Foreskin fibroblast (primary cell): ENCODE results near the genes WARS2, HSD3B2 and REG4.

DNA sequence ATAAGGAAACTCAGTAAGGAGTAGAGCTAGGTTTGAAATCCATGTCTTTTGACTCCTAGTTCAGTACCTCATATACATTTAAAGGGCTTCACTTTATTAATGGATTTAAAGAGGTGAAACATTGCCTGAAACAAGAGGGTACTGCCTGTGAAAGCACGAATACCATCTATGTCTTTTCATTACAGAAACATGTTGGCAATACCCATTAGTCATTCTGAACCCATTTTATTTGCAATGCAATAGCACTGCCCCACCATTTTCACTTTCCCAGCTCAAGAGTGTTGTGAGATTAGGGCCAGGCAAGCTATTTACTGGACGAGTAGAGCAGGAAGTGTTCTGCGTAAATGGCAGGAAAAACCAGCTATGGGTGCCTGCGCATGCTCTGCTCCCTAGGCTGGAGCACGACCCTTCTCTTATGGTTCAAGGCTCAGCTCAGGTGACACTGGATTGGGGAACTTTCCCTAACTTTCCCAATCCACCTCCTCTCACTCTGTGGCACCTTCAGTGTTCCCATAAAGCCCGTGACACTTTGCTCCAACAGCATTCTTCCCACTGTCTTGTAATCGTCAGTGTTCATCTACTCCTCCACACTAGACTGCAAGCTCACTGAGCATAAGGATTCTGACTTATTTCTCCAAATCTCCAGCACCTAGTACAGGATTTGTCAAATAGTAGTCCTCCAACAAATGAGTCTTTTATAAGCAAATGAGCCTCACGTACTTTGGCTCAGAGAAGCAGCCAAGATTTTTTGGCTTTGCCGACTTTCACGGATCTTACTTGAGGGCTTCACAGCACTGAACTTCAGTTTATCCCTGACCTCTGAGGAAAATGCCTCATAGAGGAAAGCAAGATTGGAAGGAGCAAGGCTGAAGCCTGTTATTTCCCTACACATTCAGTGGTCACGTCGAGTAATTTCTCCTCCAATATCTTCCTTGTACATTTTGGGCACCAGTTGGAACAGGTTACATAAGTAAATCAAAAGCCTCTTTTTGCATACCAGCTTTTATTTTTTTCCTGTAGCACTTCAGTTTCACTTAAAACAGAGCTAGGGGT is 3.5 kb upstream of the MAN1A2 start:
- RRBS, result no CpG with 5 or more reads among the region's 12 CpGs

- RRBS, result 61% methylated on average over 2 of the region's 11 CpGs
Observed at GRCh38 chr1:117599876-117600316, 6.0 kb upstream of the TENT5C start.

DNA sequence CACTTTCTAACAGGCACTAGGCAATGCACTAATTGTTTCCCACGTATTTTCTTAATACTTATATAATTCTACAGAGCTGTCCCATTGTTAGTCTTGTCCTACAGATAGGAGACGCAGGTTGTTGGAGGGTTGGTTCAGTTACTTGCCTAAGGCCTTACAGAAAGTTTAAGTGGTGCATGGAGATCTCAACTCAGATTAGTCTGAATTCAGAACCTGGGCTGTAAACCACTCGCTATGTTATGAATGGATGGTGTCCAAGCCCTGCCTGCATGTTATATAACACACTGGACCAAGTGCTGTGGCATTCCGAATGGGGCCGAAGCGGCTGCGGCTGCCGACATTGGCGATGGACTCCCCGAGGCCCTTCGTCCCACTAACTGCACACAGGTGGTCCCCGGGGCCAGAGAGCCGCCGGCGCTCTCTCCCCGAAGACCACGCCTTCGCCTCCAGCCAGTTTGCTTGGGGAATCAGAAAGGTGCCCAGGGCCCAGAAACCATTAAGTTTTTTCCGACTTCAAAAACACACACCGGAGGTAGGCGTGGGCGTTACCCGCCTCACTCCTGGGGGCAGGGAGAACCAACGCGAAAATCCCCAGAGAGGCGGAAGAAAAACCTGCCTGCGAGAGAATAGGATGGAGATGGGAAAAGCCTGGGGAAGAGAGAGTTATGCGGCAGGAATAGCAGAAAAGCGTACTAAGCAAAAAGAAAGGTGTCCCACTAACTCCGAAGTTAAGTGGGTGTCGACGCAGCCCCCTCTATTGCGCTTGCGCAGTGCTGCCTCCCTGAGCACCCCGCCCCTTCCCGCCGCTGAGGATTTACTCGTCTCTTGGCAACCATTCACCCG is 597 bp upstream of the TENT5C start:
- RRBS, result 2% methylated on average over 2 of the region's 39 CpGs

DNA sequence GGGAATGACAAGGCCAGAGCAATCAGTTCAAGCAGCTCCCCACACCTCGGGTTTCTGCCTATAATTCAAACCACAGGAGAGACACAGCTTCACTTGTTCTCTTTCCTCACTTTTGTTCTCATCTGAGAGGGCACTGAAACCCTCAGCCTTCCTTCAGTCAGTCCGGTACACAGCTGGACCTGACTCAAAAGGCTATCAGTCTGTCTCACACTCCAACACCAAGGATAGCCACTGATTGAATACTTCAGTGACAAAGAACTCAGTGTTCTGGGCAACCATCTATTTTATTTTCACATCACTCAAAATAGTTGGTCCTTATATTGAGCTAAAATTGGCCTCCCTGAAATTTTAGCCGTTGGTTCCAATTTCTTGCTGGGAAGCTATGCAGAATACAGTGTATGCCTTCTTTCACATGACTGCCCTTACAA is 70.2 kb downstream of the TENT5C start:
- RRBS, result no CpG with 5 or more reads among the region's 3 CpGs

DNA sequence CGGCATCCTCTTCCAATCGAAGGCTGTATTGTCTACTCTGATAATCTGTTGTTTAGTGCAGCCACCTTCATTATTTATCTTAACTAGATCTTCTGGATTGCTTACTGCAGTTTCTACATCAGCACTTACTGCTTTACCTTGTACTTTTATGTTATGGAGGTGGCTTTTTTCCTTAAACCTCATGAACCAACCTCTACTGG is 129.3 kb downstream of the GDAP2 start:
- RRBS, result no CpG with 5 or more reads among the region's 2 CpGs

- RRBS, result no CpG with 5 or more reads among the region's 12 CpGs
Observed at GRCh38 chr1:117928645-117929129, 734 bp downstream of the GDAP2 start.

DNA sequence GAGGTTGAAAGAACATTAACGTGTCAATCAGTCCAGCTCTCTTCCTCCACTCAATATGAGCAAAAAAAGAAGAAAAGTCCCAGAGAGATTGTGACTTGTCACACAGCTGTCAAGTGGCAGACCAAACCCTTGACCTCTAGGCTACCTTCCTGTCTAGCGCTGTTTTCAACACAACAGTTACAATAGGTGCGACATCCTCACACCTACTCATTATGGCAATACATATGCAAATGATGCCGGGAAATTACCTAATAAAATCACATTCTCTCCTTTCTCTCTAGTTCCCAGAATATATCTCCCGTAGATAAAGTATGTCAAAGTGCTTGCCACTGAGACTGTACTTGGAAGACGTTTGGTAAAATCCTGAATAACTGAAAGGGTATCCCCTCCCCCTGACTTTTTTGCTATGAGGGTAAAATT is 988 bp downstream of the WARS2 start:
- RRBS, result no CpG with 5 or more reads among the region's 6 CpGs

DNA sequence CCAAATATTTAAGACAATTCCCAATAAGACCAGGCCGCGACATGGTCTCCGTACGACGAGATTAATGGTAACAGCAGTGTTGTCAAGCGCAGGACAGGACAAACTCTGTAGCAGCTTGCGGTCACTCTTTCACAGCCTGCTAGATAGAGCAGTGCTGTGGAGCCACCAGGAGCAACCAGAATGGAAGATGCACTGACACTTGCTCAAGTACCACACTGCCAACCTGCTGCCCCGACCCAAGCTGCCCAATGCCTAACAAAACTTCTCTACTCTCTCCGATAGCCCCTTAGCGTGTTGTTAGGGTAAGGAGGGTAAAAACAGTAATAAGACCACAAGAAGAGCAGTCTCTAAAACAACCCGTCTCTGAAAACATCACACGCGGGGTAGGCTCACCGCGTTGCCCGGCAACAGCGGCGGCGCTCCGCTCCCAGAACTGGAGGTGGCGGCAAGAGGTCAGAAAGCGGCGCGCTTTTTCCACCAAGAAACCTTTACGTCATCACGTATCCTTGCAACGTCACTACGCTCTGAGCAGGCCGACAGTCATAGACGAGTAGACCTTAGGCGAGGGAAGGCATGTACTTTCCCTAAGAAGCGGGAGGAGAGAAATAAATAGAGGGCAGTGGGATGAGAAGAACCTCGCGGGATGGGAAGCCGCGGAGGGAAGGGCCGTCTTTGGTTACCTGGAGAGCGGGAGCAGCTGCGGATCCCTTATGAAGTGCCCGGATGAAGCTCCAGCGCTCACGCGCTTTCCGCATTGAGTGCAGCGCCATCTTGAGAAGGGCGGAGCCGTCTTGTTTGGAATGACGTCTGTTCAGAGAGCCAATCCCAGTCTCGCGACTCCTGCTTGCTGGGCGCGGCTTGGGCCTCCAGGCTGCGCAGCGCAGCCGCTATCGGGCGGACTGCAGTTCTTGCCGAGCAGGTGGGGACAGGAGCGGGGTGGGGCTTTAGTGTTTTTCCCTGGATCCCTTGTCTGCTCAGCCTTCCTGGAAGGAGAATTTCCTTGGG is at the start of gene WARS2:
Gene WARS2 (minus strand): TSS at position 779 of the 1,005 bp plus-strand sequence.
- RRBS, result no CpG with 5 or more reads among the region's 59 CpGs

GRCh38 chr1:119414825-119415681 is at the start of gene HSD3B2:
Gene HSD3B2, plus strand, starts transcription at chr1:119415150.
- RRBS, result no CpG with 5 or more reads among the region's 5 CpGs

DNA sequence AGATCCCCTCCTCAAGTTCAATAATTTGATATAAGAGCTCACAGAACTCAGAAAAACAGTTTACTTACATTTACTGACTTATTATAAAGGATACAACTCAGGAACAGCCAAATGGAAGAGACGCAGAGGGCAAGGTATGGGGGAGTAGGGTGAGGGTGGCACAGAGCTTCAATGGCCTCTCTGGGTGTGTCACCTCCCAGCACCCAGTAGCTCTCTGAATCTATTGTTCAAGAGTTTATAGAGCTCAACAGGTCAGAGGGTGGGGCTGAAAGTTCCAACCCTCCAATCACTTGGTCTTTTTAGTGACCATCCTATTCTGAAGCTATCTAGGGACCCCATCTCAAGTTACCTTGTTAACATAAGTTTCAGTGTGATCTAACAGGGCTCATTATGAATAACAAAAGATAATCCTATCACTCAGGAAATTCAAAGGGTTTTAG is 31.1 kb upstream of the ZNF697 start:
- RRBS, result no CpG with 5 or more reads among the region's 1 CpG

DNA sequence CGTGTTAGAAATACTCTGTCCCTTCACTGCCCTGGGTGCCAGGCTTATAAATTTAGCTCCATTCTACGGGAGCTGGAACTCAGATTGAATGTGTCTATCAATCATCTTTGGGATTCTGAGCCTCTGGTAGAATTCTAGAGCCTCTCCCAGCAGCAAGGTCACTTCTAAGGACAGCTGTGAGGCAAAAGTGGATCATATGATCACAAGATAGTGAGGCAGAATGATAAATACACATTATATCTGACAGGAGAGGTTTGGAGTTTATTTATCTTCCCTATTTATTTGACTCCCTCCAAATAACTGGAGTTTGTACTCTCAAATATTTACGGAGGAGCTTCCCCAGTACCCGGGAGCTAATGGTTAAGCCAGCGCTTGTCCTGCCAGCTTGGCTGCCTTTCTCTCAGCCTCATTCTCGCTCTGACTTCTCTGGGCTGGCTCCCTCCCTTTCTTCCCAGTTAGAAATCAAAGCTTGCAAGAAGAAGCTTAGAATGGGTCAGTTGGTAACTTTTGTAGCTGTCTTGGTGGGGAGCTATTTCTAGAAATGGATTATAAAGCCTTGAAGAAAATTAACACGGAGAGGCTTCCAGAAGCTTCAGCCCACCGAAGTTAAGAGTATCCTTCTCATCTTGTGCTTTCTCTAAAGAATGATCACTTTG is 2.3 kb downstream of the HMGCS2 start:
- RRBS, result no CpG with 5 or more reads among the region's 8 CpGs

DNA sequence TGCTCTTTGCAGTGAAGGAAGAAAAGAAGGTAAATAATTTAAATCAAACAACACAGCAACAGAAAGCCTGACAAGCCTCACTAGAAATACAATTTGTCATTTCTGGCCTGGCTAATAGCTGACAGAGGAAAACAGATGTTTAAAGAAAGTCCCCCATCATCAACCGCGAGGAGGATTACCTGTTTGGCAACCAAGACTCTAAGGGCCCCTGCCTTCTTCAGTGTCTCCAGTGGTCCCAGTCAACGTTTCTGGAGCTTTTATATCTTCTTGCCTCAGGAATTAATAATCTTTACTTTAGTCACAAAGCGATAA is at the start of gene REG4:
Gene REG4 (minus strand): TSS at position 231 of the 312 bp plus-strand sequence.
- RRBS, result no CpG with 5 or more reads among the region's 4 CpGs

DNA sequence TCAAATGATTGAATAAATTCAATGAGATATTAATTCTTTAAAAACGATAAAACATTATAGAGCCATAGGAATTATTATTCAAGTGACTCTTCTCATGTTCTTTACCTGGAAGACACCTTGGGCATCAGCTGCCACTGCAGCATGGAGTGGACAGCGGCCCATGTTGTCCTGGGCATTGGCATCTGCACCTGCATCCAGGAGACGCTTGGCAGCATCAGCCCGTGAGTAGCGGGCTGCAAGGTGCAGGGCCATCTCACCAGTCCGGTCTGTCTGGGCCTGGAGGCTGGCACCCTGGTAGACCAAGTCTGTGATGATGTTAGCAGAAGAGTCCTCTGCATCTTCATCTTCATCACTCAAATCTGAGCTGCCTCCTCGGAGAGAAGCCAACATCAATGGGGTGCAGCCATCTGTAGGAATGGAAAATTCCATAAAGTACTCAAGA is 22.9 kb upstream of the ADAM30 start:
- RRBS, result no CpG with 5 or more reads among the region's 7 CpGs

DNA sequence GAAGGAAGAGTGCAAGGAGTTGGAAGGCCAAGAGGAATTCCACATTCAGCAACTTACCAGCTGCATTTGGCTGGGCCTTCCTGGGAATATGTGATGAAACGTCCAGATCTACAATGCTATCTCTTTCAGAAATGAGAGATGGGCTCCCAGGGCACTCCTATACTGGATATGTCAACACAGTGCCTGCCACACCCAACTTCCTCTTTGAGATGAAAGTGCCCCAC is 31.0 kb upstream of the NOTCH2 start:
- RRBS, result no CpG with 5 or more reads among the region's 1 CpG

- RRBS, result no CpG with 5 or more reads among the region's 15 CpGs
Observed at GRCh38 chr1:120277576-120277945, 101.2 kb upstream of the SEC22B start.

DNA sequence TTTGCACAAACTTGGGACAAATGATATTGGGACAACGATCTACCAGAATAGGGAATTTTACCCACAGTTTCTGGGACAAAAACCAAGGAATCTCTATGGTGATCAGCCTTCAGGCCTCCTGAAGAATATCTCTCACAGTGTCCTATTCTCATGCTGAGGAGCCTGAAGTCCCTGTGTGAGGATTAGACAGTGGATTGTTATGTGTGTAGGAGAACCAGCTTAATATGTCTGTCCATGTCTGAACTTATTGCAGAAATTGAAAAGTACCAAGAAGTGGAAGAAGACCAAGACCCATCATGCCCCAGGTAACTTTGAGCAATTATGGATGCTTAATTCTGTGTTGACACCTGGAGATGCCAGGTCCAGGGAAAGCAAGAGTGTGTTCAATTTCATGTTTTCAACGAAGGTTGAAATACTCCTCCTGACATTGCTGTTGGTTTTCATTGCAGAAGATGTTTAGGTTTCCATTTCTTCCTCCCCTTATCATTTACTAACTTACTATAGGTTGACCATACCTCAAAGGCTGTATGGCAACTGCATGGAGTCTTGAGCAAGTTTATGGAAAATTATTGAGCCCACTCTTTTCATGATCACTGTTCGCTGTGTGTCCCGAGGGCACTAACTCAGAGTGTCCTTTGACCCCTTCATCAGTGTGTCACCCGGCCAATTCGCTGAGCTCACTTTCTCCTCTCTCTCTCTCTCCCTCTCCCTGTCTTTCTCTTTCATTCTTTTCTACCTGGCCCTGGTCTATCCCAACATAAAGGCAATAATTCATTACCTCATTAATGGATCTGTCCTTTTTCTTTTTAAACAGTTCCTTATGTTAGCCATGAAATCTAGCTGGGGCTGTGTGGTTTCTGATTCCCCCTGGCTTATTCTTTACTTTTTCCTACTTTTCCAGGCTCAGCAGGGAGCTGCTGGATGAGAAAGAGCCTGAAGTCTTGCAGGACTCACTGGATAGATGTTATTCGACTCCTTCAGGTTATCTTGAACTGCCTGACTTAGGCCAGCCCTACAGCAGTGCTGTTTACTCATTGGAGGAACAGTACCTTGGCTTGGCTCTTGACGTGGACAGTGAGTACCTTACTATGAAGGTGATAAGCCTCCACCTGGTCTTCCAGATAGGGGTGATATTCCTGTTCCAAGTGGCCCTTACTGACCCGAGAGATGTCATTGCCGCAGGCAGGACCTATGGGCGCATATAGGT is 47.5 kb downstream of the NBPF8 start:
- RRBS, result no CpG with 5 or more reads among the region's 11 CpGs

DNA sequence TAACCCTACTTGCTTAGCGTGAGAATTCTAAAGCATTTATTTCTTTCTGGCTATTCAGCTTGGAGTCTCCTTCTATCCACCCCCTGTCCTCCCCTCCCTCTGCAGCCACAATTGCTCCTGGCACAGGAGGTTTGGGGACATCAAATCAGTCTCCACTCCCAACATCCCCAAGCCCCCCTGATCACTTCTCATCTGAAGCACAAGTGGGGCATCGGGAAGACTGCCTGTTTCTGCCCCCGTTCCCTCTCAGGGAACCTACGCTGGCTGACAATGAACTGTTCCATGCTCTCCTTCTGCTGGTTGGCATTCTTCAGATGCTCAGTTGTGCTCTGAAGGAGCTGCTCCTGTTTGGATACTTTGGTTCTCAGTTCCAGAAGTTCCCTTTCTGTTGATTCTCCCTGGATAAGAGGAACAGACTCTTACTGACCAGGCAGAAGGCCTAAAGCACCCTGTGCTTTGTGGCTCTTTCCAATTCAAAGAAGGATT is 76.9 kb downstream of the NBPF8 start:
- RRBS, result no CpG with 5 or more reads among the region's 4 CpGs

DNA sequence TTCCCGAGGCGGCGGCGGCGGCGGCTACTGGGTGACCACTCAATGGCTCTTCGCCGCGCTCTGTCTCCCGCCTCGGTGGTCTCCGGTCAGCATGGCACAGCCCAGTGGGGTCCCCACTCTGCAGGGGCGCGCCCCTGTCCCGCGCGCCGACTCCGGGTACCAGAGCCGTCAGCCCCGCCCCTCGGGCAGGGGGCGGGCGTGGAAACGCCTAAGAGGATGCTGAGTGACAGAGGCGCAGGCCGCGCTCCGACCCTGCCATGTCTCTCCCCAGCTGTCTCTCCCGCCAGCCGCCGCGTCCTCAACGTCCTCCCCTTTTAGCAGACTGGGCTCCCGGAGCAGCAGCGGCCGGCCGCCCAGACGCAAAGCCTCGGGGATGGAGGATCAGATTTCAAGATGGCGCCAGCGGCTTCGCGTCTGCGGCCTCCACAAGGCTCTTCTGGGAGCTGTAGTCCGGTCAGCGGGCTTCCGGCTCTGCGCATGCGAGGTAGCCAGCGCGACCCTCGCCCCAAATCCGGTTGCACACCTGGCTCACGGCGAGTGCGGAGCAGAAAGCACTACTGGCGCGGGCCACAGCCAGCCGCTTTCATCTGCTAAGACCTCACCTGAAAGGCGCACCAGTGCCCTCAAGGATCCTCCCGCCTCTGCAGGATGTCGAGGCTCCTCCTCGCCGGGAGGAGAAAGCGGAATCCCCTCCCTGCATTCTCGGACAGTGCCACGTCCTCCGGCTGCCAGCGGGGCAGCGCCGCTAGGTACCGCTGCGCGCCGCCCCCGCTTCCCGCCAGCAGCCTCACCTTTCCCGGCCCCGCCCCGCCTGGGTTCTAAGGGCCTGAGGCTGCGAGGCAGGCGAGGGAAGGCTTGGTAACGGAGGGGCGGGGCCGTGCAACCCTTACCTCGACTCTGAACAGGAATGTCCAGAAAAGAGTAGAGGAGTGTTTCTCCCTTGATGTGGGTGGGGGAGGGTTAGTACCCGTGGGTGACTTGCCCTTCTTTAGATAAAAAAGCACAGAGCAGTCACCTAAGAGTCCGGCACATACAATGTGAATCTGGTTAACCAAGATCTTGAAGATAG is 143.7 kb downstream of the NBPF8 start:
- RRBS, result no CpG with 5 or more reads among the region's 89 CpGs

GRCh38 chr1:120665017-120665723 is 58.6 kb upstream of the NOTCH2NLR start:
- RRBS, result no CpG with 5 or more reads among the region's 50 CpGs